Heart (tissue), 3 donors: ENCODE results near the gene GTF2F2.

GRCh38 chr13:42553653-42554009, 20.3 kb upstream of the TNFSF11 start:
- RAMPAGE, long total RNA, 2 experiments = no peak in any of the 2 experiments

DNA sequence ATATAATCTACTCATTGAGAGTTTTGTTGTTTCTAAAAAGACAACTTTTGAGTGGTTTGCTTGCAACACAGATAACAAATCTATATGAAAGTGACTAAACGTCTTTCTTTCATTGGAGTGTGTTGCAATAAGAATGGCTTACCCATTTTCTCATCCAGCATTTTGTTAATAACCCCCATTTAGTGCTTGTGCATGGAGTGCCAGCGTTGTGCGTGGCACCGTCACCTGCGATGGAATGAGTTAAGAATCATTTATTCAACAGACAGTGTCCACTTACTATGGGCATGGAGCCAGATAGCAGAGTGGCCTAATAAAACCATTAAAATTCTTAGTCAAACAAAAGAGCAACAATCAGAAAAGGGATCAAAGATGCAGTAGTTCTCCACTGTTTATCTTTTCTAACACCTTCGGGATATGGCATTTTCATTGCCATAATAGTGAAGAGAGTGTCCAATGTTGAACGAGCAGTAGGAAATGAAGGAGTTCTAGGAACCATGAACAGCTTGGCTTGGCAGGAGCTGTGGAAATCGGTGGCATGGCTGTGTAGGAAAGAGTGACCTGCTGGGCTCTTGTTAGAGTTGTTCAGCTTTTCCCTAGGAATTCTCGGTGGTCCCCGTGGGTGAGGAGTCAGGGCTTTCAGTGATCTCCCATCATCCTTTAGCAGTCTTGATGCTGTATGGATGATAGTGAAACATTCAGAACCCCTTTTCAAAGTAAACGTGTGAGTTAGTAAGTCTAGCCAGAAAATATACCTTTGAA, 2.0 kb downstream of the TNFSF11 start:
- RAMPAGE, long total RNA, 2 experiments = no peak in any of the 2 experiments

- RAMPAGE, long total RNA, 2 experiments = no peak in any of the 2 experiments
Measured at GRCh38 chr13:42720397-42721033, 60.9 kb upstream of the FAM216B start.

- RAMPAGE, long total RNA, 2 experiments = no peak in any of the 2 experiments
Measured at GRCh38 chr13:42875808-42876591, 94.6 kb downstream of the FAM216B start.

DNA sequence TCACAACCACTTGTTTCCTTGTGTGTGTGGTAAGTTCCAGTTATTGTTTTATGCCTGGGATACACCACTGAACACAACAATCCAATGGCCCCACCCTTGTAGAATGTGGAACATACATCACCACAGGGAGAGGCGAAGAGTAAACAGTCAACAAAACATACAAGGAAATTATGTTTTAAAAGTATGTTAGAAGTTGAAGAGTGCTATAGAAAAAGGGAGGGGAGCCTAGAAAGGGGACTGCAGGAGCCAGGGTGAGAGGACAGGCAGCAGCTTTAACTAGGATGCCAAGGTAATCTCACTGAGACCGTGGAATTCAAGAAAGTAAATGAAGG, 100.4 kb downstream of the EPSTI1 start:
- RAMPAGE, long total RNA, 2 experiments = no peak in any of the 2 experiments

GRCh38 chr13:42963227-42964006, 28.6 kb downstream of the EPSTI1 start:
- RAMPAGE, long total RNA, 2 experiments = no peak in any of the 2 experiments

DNA sequence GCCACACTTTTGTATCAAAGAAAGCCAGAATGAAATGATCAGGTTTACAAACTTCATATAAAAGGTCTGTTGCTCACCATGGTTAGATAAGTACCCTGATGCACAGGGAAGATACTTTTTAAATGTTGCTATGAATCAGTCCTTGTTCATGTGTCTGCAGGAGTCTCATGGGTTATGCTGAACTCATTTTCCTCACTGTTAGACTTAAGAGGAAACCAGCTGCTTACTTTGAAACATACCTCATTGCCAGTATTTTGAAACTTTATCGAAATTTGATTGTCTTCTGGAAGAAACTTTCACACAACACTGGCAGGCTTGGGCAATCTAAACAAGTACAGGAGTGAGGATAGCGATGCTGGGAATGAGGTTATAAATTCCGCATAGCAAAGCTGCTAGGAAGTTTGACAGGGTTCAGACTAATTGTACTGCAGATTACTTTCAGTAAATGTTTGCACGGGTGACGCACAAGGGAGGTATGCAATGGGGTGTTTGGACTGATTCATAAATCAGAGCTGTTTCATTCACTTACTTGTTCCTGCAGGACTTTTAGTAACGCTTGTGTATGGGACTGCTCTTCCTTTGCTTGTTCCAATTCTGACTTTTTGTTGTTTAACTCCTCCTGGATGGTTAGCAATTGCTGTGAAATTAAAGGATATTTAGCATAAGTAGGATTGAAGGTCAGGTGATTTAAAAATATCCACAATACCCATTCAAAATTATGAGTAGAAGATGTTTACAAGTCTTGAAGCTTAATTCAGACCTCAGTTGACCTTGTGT, 245.7 kb downstream of the DNAJC15 start:
- RAMPAGE, long total RNA, 2 experiments = no peak in any of the 2 experiments

GRCh38 chr13:43355766-43356248, 332.4 kb downstream of the DNAJC15 start:
- RAMPAGE, long total RNA, 2 experiments = no peak in any of the 2 experiments

DNA sequence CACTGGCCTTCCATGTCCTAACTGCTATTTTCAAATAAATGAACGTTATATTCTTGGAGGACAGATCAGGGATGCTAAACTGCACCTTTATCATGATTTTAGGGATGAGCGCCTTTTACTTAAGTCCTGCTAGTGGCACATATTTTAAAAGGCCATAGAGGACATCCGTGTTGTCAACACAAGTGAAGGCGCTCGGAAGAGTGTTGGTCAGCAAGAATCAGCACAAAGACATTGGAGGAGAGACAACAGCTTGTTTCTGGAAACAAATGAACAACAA, 943 bp downstream of the CCDC122 start:
- RAMPAGE, long total RNA, 2 experiments = no peak in any of the 2 experiments

GRCh38 chr13:44017692-44018421, 138.2 kb downstream of the LACC1 start:
- RAMPAGE, long total RNA, 2 experiments = no peak in any of the 2 experiments

DNA sequence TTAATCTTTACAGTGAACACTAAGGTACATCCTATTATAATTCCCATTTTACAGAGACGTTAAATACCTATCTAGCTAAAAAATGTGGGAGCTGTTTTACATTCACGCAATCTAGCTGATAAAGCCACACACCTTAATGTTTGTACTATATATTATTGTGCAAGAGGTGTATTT, 18.2 kb downstream of the SMIM2 start:
- RAMPAGE, long total RNA, 2 experiments = no peak in any of the 2 experiments

- RAMPAGE, long total RNA, 2 experiments = no peak in any of the 2 experiments
Measured at GRCh38 chr13:44231799-44232604, 70.9 kb upstream of the SMIM2 start.

GRCh38 chr13:44273813-44274755, 99.5 kb upstream of the SERP2 start:
- RAMPAGE, long total RNA, 2 experiments = no peak in any of the 2 experiments

- RAMPAGE, long total RNA, 2 experiments = no peak in any of the 2 experiments
Measured at GRCh38 chr13:44278311-44278626, 95.4 kb upstream of the SERP2 start.

DNA sequence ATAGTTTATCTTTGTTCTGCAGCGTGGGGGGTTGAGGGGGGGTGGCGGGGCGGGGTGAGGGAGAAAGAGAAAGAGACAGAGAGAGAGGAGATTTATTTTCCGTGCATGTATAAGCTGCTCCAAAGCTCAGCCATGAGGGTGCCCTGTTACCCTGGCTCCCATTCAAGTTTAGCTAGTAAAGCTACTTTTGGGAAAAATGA, 5.4 kb upstream of the SERP2 start:
- RAMPAGE, long total RNA, 2 experiments = no peak in any of the 2 experiments

GRCh38 chr13:44422505-44423303, 49.1 kb downstream of the SERP2 start:
- RAMPAGE, long total RNA, 2 experiments = no peak in any of the 2 experiments

- RAMPAGE, long total RNA, 2 experiments = start-site peak on the minus strand in 2 of 2 experiments, at chr13:44436831-44437225 at its widest, 55 to 2,436 reads per replicate
Measured at GRCh38 chr13:44436276-44437609, 63.1 kb downstream of the SERP2 start.

- RAMPAGE, long total RNA, 2 experiments = no peak in any of the 2 experiments
Measured at GRCh38 chr13:44555009-44555715, 21.0 kb downstream of the TSC22D1 start.

DNA sequence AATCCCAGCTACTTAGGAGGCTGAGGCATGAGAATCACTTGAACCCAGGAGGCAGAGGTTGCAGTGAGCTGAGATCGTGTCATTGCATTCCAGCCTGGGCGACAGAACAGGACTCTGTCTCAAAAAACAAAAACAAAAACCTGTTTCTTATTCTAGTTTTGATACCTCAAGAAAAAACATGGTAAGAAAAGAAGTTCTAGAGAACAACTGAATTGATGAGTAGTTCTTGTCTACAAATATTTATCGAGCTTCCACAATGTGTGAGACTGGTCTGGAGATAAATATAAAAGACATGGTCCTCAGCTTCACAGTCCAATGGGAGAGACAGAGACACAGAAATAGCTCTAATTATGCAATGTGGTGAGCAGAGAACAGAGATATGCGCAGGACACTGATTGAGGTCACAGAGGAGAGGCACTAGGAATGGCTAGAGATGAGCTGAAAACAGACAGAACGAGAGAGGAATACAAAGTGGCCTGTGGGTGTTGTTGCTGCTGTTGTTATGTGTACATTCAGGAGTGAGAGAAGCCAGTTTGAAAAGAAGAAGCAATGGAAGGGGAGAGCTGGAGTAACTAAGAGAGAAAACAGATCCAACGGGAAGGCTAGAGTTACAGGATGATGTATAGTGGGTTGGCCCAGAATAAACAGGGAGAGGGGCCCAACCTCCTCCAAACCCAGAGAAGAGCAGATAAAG, 53.2 kb downstream of the GPALPP1 start:
- RAMPAGE, long total RNA, 2 experiments = no peak in any of the 2 experiments

GRCh38 chr13:45120098-45121130, at the start of gene GTF2F2:
GTF2F2 (plus strand) TSS chr13:45120510.
- RAMPAGE, long total RNA, 2 experiments = start-site peak on the plus strand in 2 of 2 experiments, at chr13:45120461-45120536 at its widest, 459 to 731 reads per replicate